ENCODE measurements around the genes PRR4 and TAS2R42.

DNA sequence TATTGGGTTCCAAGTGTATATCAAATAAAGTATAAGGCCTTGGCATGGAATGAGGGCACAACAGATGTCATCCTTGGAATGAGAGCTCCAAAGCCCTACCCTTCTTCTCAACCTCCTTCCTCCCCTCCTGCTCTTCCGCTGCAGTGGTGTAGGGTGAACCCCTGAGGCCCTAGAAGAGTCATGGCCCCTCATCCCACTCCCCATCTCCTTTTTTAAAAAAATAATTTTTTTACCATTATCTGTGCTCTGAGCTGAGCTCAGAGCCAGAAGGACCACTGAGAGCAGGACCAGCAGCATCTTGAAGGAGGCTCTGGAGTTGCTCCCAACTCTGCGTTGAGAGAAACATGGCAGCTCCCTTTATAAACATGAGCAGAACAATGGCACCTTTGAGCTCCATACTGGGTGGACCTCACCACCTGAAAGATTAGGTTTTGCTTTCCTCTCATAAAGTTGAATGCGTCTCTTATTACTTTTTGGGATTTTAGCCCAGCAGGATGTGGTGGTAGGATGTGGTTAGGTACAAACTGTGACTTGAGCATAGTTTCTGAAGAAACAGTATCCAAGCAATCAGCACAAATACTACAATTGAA is at the start of gene PRR4:
PRR4 (minus strand) TSS at position 335 of the 590 bp plus-strand sequence.
- PRO-cap, 3 experiments: peak in 1 of 3 experiments; most common minus-strand start position 335 of the sequence (in 1)

- PRO-cap, 3 experiments: no peak in any of the 3 experiments
These were observed 2.9 kb upstream of the TAS2R20 start for GRCh38 chr12:11001004-11001464.

- PRO-cap, 3 experiments: no peak in any of the 3 experiments
These were observed at the start of gene TAS2R42 for GRCh38 chr12:11186722-11187230. TSS of gene TAS2R42 (minus strand) at chr12:11186937.

GRCh38 chr12:11661313-11662035 is 12.0 kb downstream of the ETV6 start:
- PRO-cap, 3 experiments: no peak in any of the 3 experiments

- PRO-cap, 3 experiments: no peak in any of the 3 experiments
These were observed 53.7 kb downstream of the ETV6 start for GRCh38 chr12:11702870-11703813.

DNA sequence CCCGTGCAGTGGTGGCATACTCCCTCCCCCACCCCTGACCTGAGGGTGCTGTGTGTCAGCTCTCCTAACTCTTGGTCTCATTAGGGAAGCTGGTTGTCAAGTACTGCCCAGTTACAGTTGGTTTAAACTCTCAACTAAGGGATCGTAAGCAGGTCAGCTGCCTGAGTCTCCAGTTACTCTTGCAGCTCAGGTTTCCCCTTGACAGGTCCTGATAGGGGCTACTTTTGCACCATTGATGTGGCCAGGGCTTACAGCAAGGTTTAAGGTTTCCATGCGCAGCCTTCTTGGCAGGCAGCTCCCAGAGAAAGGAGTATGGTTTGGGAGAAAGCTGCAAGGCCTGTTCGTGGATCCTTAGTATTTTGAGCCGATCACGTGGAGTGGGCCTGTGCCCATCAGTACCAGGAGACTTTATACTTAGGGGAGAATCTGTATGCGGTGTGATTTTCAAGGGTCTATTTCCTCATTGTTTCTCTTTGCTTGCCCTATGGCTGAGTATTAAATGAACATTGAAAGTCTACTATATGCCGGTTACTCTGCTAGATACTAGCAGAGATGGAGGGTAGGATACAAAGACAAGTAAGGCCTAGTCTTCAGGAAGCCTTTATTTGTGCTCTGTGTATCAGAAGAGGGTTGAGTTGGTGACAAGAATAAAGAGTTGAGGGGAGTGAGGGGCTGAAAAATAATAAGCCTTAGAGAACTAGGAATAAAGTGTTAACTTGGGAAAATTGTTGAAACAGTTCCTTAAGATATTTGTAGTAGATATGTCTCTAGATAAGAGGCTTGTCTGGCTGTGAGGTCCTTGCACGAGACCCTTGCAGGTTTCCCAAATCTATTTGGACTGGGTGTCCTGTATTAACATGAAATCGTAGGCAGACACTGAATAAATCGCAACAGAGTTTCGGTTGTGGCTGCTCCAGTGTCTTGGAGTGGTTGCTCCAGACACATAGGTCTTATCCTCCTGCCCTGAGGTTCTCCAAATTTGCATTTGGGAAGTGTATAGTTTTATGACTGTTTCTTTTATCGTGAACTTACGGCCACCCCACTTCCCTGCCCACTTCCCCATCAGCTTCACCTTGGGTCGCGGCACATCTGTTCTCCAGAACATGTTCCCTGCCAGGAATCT is 74.9 kb downstream of the ETV6 start:
- PRO-cap, 3 experiments: no peak in any of the 3 experiments

- PRO-cap, 3 experiments: no peak in any of the 3 experiments
These were observed 82.5 kb downstream of the ETV6 start for GRCh38 chr12:11731977-11732466.

DNA sequence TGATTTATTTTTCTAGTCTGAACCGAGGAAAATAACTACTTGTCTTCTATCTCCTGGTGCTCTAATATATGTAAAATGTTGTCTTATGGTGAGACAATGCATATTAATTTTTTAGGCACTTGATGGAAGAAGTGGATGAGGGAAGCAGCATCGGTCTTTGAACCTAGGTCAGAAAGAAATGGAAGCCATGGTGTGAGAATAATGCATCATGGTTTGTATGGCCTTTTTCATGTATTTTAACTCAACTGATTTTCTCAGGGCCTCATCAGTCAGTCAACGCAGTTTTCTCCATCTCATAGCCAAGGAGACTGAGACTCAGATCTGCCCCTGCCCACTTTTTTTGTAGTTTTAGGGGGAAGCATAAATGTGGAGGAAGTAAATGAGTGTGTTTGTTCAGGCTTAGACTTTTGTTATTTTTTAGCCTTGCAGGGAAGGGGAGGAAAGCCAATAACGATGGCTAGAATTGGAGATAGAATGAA is 88.1 kb downstream of the ETV6 start:
- PRO-cap, 3 experiments: no peak in any of the 3 experiments

DNA sequence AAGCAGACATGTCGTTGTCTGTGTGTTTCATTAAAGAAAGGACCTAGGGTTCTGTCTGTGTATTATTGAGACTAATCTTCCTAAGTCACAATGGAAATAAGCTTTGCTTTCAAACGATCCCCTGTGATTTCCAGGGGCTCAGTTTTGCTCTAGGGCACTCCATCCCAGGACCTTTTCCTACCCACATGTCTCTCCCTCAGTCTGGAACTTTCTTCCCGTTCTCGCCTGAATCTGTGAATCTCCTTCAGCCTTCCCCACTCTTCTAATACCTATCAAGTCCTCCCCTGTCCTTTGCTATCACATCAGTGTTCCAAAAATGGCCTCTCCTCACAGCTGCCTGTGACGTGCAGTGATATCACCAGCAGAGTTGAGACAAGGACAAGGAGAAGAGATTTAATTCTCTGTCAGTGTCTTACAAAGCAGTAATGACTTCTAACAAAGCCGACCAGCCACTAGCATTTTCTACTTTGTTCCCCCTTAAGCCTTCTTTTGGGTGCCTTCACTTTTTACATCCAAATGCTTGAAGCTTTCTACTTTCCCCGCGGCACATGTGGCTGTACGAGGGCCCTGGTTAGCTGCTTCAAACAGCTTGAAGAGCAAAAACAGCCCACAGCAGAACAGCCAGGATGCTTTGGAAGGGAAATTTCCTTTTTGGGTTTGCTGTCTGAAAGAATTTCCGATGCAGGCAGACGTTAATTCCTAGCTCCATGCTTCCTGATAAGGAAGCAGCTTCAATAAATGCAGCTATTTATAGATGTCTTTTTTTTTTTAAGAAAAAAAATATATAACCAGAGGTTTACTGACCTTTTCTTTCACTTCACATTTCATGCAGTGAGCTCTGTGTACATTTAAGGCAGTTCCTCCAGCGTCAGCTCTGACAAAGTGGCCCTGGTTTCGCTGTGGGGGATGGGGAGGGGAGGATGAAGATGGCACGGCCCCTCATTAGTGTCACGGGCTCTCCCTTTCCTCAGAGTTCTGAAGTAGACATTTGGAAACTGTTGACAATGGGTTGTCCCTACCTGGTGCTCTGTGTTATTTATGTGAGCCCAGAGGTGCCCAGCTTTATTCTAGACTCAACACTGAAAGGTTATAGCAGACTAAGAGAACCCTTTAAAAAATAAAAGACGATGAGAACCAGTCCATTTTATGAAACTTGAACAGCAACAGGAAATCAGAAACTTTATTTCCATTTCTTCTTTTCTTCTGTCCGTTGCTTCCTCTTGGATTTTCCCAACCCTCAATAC is 109.4 kb downstream of the ETV6 start:
- PRO-cap, 3 experiments: peak in 1 of 3 experiments; most common plus-strand start position 396 of the sequence (in 1); most common minus-strand start position 552 of the sequence (in 1)

DNA sequence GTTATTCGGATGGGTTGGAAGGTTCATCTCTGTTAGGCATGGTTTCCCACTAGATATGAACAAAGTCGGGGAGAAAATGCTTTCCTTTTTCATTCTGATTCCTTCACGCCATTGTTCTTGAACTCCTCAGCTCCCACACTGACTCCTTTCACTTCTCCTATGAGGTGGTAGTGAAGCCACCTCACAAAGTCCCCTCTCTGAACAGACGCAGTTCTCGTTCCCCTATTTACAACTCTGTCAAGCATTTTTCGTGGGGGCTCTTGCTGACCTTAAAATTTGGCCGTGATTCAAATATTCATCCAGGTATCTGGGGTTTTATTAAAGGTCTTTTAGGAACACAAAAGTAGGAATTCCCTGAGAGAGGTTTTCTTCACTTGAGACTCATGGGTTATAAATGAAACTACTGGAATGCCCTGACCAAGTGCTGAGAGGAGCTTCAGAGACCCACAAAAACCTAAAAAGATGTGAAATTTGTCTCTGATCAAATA is 113.6 kb downstream of the ETV6 start:
- PRO-cap, 3 experiments: no peak in any of the 3 experiments

GRCh38 chr12:11855951-11856642 is 206.6 kb downstream of the ETV6 start:
- PRO-cap, 3 experiments: no peak in any of the 3 experiments

GRCh38 chr12:11877738-11878739 is 192.7 kb upstream of the BCL2L14 start:
- PRO-cap, 3 experiments: peak in 2 of 3 experiments; most common plus-strand start chr12:11878210 (in 2); most common minus-strand start chr12:11878053 (in 1)

DNA sequence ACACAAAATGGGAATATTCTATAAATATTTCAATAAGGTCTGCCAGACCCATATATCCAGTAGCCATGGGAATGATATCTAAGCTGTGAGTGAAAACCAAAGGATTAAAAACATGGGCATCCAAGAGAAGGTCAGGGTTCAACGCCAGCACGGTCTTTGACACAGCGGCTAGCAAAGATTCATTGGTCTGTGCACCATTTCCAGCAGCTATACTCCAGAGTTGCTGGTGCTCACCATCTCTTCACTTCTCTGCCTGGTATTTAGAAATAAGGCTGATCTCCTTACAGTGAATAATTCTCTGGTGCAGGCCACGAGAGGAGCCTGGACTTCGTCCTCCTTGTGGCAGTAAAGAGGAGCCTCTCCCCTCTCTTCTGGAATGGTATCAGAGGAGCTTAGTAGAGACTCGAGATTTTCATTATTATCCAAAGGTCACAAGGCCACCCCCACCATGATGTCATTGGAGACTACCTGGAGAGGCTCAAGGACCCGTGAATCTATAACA is 30.9 kb upstream of the BCL2L14 start:
- PRO-cap, 3 experiments: no peak in any of the 3 experiments

- PRO-cap, 3 experiments: no peak in any of the 3 experiments
These were observed 50.2 kb downstream of the LRP6 start for GRCh38 chr12:12216610-12216982.

- PRO-cap, 3 experiments: no peak in any of the 3 experiments
These were observed 13.9 kb downstream of the MANSC1 start for GRCh38 chr12:12336010-12336576.

DNA sequence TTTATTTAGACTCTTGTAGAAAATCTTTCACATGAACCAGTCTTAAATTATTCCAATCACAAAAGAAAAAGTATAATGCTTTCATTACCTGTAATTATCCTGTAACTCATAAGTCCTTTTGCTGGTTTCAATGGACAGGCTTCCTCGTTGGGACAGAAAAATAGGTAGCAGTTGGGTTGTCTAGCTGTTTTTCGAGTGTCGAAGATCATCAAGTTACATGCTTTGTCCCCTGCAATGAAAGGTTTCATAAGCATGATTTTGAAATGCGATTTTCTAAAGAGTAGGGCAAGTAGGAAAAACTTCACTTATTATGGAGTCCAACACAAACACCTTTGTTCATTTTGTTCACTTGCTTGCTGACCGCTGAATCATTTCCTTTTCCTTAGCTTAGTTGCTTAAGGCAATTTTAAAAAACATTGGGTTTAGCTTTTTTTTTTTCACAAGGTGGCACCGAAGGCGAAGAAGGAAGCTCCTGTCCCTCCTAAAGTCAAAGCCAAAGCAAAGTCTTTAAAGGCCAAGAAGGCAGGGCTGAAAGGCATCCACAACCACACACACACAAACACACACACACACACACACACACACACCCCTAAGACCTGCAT is 11.6 kb downstream of the MANSC1 start:
- PRO-cap, 3 experiments: no peak in any of the 3 experiments

DNA sequence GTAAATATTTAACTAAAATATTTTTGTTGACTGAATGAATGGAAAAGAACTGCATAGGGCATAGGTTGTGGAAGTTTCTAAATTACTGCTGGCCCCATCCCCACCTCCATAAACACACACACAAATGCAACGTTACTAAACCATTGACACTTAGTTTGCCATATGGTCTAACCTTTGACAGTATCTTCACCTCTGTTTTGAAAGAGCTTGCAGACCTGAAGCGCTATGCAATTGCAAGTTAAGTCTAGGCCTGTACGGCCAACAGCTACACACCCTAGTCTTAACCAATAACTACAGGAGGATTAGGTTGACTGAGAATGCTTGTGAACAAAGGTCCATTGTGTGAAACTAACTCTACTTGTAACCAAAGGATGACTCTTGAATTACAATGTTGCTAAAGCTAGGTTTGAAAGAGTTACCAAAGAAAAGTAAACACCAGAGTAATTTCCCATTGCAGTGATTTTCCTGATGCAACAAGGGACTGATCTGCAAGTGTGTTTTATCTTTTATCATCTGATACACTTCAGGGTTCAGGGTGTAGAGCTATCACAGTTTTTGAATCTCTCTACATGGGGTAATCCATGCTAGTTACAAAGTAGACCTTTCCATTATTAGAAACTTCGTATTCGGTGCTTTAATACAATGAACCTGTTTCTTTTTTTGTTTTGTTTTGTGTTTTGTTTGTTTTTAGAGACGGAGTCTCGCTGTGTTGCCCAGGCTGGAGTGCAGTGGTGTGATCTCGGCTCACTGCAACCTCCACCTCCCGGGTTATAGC is 1.1 kb upstream of the MANSC1 start:
- PRO-cap, 3 experiments: peak in 1 of 3 experiments; most common minus-strand start position 199 of the sequence (in 1)

GRCh38 chr12:12379760-12380544 is 23.1 kb downstream of the BORCS5 start:
- PRO-cap, 3 experiments: no peak in any of the 3 experiments

GRCh38 chr12:12405678-12406361 is 48.9 kb downstream of the BORCS5 start:
- PRO-cap, 3 experiments: no peak in any of the 3 experiments

GRCh38 chr12:12443291-12444170 is 86.7 kb downstream of the BORCS5 start:
- PRO-cap, 3 experiments: no peak in any of the 3 experiments

Data from Metastatic Breast Carcinoma in the Ovary (tissue), 3 donors.